Ileum (tissue), 1 donor: ENCODE measurements around the gene DDX1.

DNA sequence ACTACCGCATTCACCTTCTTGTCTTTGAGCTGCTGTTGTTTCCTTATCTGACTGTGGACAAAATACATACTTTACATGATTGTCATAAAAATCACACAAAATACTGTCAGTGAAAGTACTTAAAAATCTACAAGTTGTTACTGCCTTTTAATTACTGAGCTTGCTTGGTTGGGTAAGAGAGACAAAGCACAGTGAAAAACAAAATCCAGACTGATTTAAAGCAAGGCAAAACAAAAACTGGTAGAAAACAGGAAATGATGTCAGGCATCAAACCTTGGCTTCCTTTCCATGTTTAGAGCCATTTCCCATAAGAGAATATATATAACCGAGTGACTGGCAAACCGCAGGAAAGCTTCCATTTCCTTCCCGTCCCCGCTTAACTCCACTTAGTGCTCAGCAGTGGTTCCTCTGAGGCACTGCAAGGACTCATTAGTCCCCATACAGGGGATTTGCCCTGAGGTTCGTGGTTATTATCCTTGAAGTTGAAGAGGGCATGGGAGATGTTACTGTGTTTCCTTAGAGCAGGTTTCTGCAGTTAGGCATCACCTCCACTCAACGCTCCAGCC, 446.3 kb downstream of the LPIN1 start:
- PRO-cap: no peak

DNA sequence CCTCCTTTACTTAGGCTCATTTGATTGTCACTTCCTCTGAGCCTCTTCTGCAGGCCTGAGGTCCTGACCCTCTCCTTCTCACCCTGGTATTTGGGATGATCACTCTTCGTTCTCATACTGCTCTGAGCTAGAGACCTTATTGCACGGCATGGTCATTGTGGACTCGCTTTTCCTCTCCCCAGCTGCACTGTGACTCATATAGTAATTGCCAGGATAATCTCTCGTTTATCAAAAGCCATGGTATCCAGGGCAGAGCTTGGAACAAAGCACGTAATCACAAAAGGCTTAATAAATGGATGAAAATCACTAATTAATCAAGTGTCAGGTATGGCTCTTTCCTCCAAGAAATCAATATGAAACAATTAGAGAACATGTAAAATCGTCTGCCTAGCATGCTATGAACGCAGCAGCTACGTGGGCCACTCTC, 40.9 kb upstream of the TRIB2 start:
- PRO-cap: no peak

- PRO-cap: unidirectional peak, minus-strand start at chr2:12718459
These were observed 1.8 kb downstream of the TRIB2 start for GRCh38 chr2:12718312-12719226.

DNA sequence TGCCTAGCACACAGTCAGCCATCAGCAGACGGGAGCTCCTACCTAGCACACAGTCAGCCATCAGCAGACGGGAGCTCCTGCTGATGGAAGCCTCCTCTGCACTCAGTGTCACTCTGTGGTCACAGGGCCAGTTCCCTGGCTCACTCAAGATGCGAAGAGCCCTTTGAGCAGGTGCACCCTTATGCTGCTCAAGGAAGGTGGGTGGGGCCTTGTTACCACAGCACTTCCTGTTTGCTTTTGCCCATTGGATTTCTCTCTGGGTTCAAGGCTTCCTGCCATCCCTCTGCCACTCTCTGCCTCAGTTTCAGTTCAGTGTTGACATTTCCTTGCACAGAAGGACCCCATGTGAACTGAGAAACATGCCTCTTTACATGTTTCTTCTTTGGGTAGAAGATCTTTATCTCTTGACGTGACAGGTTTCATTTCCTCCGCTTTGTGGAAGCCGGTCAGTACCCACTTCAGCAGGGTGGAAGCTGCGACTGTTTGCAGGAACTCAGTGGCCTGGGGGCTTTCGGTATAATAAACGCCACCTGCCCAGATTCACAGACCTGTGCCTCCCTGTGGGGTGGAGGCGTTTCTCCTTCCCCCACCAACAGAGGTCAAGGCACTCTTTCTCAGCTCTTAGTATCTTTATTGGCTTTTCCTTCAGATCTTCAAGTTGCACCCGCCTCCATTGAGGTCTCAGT, 11.6 kb downstream of the TRIB2 start:
- PRO-cap: no peak

- PRO-cap: no peak
These were observed 91.4 kb downstream of the TRIB2 start for GRCh38 chr2:12808035-12808692.

DNA sequence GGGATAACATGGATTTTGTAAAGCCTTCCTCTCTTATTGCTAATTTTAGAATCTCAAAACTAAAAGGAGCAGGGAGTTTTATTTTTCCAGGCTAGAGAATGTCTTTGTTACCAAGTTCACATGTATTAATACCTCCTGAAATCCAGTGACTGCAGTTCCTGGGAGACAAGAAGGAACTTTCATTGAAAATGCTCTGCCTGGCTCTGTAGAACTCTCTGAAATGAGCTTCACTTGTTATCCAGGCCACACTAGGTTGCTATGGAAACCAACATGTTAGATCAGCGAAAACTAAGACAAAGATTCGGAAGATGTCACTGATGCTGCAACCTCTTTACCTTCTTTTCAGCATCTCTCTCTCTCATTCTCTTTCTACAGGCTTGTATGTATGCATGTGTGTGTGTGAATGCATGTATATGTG, 218.4 kb downstream of the TRIB2 start:
- PRO-cap: no peak

DNA sequence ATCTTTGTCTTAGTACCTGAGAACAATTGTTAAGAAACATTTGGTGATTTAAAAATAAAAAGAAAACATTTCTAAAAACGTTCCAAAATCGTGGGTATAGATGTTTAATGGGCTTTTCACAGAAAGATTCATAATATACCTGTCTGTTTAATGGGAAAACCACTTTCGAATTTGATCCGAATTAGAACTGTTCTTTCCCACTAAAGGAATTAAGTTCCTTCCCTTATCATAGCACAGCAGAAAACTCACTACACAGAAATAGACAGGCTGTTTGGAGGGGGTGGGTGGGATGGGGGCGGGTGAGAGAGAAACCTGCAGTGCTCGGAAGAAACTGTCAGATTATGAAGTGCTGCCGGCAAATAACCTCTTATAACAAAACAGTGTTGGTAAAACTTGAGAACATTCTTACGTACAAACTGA, 756.1 kb upstream of the LRATD1 start:
- PRO-cap: no peak

GRCh38 chr2:14717740-14718045, 85.2 kb downstream of the LRATD1 start:
- PRO-cap: no peak

GRCh38 chr2:15561547-15562371, 625 bp upstream of the NBAS start:
- PRO-cap: unidirectional peak, minus-strand start at chr2:15561917

DNA sequence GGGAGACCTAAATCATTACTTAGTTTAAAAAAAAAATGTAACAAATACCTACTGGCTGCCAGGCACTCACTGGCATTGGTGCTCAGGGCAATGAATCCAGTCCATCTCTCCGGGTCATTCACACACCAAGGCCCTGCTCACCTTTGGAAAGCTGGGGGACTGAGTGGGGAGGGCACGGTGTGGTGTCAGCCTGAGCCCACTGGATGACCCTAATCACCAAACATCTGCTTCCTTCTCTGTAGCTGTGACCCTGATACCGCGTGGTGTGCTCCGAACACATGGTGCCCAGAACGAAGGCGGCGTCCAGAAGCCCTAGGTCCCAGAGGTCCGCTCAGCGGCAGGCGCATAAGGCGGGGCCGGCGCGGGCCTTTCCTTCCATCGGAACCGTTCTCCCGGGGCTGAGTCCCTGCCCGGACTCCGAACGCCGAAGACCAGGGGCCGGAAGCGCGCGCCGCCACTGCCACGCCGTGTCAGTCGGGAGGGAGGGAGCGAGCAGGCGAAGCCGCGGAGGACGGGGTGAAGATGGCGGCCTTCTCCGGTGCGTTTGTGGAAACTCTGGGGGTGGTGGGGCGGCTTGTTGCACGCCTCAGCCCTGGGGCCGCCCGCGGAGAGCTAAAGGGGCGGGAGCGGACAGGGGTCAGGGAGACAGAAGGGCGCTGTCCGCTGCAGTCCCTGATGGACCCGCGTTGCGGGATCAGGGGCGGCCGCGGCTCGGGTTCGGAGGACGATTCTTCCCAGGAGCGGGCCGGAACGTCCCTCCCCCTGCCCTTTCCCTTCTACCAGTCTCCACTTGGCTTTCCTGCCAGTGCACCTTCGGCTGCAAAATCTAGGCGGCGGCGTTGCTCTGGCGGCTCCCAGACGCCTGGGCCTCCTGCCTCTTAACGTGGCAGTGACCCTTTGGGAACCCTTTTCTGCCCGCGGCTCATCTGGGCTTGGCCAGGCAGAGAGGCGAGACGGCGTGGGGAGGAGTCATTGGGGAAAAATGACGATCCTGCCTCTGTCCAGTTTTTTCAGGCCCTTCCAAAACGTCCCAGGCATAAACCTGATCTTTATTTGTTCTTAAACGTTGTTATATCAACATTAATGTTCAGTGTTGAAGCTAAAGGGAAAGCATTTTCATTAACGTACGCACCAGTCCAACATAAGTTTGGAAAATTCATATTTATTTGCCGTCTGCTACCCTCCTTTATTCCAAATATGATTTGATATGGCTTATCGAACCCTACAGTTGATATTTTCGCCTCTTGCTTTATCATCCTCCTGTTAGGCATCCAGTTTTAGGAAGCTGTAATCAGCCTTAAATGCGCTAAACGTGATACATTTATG, at the start of gene DDX1:
Gene DDX1 (plus strand): TSS at position 457 of the 1,326 bp plus-strand sequence.
- PRO-cap: bidirectional peak, plus-strand start at position 473 of the sequence, minus-strand start at position 383 of the sequence; bidirectional peak, plus-strand start at position 972 of the sequence, minus-strand start at position 913 of the sequence

GRCh38 chr2:15630713-15631070, 39.0 kb downstream of the DDX1 start:
- PRO-cap: no peak

DNA sequence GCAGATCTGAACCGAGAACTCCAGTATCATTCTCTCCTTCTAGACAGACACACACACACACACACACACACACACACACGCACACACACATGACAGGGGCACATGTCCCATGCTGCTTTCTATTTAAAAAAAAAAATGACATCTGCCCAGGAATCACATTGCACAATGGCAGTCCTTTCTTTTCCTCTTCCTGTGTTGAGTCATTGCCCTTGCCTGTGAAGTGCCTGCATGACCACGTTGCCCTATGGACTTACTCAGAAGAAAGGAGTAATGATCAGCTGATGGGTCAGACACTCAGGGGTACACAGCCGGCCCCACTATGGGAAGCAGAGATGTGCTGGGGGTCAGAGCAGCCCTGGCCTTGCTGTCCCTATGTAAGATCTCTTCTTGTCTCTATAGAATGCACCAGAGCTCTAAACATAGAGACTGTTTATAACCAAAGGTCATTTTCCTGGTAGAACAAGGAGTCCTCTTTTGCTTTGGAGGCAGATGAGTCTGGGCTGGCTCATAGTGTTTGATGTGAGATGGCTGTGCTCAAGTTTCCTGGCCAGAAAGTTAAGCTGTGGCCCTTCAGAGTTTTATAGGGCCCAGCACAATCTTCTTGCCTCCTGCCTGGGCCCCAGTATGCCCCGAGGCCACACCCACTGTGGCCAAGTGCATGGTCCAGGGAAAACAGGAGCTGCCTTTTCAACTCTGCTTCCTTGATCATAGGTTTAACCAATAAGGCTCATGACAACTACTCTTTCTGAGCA, 66.0 kb downstream of the MYCN start:
- PRO-cap: no peak

- PRO-cap: no peak
These were observed 75.3 kb downstream of the MYCN start for GRCh38 chr2:16015630-16015990.

- PRO-cap: no peak
These were observed 129.6 kb downstream of the MYCN start for GRCh38 chr2:16069504-16070717.

DNA sequence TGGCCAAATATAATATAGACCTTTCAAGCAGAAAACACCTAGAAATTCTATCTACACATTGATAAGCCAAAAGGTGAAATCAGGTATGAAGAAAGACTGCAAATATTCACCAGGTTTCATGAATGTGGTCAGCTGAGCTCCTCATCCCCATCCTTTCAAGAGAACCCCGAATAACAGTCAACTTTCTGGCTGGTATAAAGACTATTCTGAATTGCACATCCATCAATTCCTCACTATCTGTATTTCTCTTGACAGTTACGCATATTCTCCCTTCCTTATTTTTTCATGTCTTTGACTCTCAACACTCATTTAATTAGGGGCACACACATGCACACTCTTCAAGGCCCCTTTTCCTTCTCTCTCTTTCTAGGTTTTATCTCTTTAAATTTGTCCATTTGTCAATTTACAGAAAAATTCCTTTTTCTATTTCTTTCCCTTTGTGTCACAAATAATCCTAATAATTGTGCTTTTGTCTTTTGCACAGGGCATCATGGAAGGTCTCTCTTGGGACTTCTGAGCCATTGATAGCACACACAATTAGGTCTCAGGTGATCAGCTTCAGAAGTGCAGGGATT, 117.2 kb downstream of the CYRIA start:
- PRO-cap: no peak

- PRO-cap: no peak
These were observed 114.8 kb downstream of the CYRIA start for GRCh38 chr2:16550694-16551453.

DNA sequence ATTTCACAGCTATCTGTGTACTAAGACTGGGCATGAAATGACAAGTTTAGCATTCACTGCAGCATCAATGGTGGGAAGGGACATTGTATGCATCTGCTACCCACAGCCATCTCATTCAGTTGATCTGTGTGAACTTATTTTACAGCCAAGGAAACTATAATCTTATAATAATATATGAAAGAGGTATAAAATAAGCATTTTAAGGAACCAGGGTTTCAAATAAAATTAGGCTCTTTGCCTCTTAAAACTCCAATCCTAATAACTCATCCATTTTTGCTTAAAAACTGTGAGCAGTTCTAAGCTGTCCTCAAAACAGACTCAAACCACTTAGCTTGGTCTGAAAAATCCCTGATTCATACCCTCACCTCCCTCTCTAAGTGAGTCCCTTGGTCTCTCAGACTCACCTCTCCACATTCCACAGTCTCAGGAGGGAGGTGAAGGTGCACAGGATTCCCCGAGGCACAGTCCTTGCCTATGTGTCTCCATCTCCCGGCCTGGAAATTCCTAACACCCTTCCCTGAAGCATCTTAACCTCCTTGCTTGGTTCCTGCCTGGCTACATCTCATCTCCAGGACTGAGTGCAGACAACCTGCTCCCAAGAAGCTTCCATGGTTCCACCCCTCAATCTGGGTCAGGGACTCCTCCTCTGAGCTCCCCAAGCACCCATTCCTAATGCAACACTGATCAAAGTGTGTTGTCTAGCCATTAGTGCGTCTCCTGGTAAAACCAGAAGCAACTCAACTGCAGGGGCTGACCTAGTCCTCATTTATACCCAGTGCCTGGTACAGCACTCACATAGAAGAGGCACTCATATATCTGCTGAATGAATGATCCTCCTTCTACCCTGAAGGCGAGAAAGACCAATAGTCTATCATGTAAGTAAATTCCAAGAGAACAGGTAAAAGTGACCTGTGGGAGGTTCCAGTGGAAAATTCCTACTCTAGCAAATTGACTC, 45.0 kb downstream of the CYRIA start:
- PRO-cap: no peak

- PRO-cap: no peak
These were observed 7.4 kb downstream of the CYRIA start for GRCh38 chr2:16658131-16658656.

GRCh38 chr2:16664004-16665156, 1.3 kb downstream of the CYRIA start:
- PRO-cap: bidirectional peak, plus-strand start at chr2:16664467, minus-strand start at chr2:16664306

DNA sequence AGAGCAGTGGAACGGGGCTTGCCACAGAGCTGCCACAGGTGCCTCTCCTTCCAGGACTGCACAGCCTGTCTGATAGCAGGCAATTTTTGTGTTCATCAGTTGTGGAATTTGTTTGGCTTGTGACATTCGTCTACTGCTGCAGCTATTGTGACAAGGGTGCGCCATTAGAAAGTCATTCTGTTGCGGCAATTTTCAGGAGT, 109.6 kb upstream of the CYRIA start:
- PRO-cap: no peak